NB4 (cell line): Measurements from ENCODE around the genes TM4SF18 and TM4SF1.

GRCh38 chr3:143824257-143824822 is 23.9 kb downstream of the SLC9A9 start:
- RRBS = no CpG with 5 or more reads among the region's 3 CpGs

- RRBS = no CpG with 5 or more reads among the region's 9 CpGs
Observed at GRCh38 chr3:145698149-145698692, 462.8 kb downstream of the PLOD2 start.

DNA sequence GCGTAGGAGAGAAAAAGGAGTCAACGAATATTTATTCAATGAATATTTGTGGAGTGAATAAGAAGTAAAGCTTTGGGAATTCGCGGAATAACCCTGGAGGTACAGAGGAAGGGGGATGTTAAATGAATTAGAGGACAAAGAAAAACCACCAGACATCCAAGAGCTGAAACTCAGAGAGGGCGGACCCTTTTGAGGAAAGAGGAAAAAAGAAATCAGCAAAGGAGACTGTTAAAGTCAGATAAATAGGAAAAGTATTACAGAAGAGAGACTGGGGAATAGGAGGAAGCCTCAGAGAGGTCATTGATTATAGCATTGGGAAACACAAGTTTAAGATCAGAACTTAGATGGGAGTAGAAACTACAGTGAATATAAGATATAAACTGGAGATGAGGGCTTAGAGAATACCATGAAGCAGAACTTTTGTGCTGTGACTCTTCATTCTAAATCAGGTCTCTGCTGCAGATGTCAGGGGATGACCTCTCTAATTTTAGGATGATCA is 4.6 kb upstream of the PLOD2 start:
- RRBS = no CpG with 5 or more reads among the region's 5 CpGs

- RRBS = no CpG with 5 or more reads among the region's 4 CpGs
Observed at GRCh38 chr3:146308666-146309341, 57.9 kb upstream of the PLSCR4 start.

- RRBS = no CpG with 5 or more reads among the region's 15 CpGs
Observed at GRCh38 chr3:146497852-146498647, 28.7 kb upstream of the PLSCR2 start.

GRCh38 chr3:147391628-147391949 is 14.8 kb downstream of the ZIC4 start:
- RRBS = no CpG with 5 or more reads among the region's 11 CpGs

DNA sequence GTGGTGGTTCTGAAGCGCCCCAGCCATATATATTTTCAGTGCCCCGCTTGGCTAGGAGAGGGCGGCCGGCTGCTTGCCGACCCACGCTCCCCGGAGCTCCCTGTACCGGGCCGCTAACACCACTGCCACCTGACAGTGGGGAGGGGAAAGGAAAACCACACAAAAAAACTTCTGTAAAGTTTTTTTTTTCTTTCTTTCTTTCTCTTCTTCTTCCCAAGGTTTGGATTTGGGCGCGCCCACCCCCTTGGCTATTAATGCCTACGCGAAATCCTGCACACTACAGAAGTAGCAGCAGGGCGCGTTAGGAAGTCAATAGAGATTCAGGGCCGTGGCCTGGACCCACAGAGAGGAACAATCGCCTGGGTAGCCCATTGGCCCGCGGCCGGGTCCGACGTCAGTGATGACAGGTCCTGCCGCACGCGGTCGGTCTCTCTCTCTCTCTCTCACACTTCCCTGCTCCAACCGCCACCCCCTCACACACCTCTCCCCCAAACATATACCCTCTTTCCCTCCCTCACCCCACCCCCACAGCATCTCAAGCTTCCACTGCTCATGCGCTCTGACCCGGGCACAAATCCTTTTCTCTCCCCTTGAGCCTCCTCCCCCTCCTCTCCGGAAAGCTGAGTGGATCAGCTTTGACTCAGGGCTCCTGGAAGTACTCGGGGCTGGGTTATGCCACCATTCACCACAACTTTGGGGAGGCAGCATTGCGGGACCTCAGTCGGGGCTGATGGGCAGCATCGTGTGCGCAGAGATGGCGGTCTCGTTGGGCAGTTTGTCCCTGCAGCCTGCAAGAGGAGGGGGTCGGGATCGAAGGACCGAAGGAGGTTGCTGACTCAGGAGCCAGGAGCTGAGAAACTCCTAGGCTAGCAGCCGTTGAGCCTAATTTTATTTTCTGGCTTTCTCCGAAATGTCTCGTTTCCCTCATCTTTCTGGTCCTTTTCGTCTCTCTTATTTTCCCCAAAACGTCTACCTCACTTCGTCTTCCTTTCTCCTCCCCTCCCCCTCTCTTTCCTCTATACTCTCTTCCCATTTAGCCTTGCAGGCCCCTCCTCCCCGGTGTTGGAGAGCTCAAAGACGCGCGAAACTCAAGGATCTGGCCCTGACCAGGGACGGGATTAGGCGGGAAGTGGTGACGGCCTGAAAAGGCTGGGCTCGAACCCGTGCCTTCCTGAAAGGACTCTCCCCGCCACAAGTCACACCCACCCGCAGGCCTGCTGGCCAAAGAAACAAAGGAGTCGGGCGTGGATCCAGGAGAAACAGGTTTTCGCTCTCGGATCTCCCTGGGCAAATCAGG is 9.0 kb downstream of the ZIC4 start:
- RRBS = no CpG with 5 or more reads among the region's 61 CpGs

DNA sequence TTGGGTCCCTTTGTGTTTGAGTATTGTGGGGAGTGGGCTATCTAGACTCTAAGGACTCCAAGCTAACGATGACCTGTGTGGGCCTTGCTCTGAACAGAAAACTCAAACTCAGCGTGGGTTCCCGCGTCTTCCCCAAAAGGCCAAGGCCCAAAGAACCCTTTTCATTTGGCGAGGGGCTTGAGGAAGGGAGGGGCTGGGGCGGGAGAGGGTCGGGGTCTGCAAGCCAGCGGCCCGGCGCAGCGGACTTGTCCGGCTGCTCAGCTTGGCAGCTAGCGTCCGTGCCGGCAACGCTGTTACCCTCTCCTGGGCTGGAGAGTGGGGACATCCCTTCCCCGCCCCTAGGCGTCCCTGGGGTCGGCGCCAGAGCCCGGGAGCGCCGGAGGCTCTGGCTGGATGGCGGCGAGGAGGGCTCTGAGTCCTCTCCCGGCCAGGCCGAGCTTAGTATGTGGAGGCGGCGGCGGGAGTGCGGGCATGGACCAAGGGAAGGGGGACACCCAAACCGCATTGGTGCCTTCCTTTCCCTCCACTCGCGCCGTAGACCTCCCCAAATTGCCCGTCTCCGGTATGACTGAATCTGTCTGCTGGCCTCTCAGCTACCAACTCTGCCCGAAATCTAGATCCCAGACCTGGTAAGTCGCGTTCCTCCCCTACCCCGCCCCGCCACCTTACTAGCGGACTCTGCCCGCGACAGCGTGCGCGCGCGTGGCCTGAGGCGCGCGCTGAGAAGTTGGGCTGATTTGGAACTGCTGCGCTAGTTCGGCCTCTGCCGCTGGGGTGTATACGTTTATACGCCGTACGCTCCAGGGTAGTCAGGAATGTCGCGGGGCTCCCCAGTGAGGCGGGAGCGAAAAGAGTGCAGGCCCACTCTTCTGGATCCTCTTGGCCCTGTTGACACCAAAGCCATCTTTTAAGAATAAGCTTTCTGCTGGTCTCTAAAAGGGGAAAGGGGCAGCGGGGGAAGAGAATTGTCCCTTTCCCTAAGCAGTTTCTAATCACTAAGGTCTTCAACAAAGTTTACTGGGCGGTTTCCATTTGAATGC is 12.1 kb downstream of the ZIC1 start:
- RRBS = 82% methylated on average over 10 of the region's 66 CpGs

- RRBS = 77% methylated on average over 3 of the region's 24 CpGs
Observed at GRCh38 chr3:148280701-148281006, 417.0 kb upstream of the AGTR1 start.

DNA sequence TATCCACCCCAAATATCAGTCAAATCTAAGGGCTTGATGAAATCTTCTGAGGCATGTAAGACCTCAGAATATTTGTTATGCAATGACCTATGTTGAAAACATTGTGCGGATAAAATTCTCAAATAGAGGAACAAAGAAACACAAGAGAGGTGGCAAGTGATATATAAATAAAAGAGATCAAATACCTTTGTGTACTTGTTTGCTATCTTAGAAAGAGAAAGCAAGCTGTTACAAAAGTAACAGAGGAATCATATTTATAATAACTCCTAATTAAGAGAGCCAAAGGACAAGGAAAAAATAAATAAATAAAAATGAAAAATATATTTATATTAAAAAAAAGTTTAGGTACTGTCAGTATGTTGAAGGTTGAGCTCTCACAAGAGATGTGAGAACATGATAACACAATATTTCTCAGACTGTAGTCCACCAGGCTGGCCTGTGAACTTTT is 50.0 kb downstream of the CPA3 start:
- RRBS = no CpG with 5 or more reads among the region's 1 CpG

GRCh38 chr3:148975741-148976015 is 15.7 kb upstream of the GYG1 start:
- RRBS = no CpG with 5 or more reads among the region's 4 CpGs

GRCh38 chr3:148996223-148996574 is 4.9 kb downstream of the GYG1 start:
- RRBS = no CpG with 5 or more reads among the region's 4 CpGs

DNA sequence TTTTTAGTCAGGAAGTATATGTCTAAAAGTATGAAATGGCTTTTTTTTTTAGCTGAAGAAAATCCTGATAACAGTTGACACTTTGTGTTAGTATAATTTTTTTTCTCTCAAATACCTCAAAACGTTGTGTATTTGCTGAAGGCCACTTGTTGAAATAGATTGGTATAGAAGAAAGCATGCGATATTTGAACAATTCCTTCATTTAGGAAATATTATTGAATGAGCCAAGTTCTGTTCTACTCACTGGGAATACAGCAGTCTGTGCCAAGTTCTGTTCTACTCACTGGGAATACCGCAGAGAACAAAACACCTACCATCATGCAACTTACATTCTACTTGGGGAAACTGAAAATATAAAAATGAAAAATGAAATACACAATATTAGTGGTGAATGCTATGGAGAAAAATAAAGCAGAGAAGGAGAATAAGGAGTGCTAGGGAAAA is 1.3 kb upstream of the CP start:
- RRBS = no CpG with 5 or more reads among the region's 3 CpGs

DNA sequence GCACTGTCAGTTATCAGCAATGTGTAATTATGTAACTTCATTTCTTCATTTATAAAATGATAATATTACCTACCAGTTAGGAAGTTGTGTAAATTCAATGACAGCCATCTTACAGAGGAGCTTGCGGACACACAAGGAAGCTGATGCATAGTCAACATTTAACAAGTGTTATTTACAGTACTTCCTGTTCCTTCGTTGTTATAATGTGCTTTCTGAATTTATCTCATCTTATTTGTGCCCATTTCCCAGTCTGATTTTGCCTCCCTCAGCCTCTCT is 55.6 kb upstream of the CP start:
- RRBS = no CpG with 5 or more reads among the region's 2 CpGs

DNA sequence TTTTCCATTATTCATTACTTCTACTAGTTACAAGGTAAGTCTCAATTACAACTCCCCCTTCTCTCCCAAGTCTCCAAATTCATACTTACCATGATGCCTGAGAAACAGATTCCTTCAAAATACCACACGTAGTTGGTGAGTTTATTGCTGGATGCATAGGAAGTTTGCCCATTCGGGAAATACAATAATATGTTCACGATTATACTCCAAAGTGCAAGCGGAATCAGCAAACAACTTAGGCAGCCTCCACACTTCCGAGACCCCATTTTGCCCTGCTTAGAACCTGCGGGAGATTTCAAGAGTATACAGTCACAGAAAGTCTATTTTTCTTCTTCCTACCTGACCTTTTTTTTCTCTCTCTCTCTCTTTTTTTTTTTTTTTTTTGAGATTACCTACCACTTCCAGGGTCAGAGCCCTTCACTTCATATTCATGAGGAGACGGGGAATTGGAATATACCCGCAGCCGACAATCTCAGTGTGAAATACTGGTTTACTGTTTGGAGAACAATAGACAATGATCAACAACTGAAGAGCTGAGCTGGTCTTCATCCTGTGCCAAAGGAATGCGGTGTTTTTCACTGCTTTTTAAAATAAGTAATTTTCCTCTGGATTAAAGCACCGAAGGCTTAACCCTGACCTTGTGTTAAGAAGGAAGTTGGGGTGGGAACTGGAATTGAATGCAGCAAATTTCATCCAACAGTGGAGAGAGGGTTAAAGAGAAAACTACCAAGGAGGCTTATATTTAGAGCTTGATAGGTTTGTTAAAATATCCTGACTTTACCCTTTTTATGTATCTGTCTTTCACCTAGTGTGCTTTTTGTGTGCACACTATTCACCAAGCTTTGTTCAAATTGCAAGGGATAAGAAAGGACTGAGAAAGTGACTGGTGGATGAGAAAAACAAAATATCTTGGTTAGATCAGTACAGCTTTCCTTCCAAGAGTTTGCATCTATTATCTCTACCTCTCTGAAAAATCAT is at the start of gene TM4SF18:
TM4SF18 (minus strand) TSS at position 520 of the 978 bp plus-strand sequence.
- RRBS = no CpG with 5 or more reads among the region's 11 CpGs

- RRBS = no CpG with 5 or more reads among the region's 2 CpGs
Observed at GRCh38 chr3:149340591-149340982, 7.2 kb upstream of the TM4SF18 start.

- RRBS = no CpG with 5 or more reads among the region's 16 CpGs
Observed at GRCh38 chr3:149377340-149378456, at the start of gene TM4SF1. Gene TM4SF1 (minus strand): TSS chr3:149377649.

GRCh38 chr3:149387958-149388591 is 10.6 kb upstream of the TM4SF1 start:
- RRBS = no CpG with 5 or more reads among the region's 10 CpGs

DNA sequence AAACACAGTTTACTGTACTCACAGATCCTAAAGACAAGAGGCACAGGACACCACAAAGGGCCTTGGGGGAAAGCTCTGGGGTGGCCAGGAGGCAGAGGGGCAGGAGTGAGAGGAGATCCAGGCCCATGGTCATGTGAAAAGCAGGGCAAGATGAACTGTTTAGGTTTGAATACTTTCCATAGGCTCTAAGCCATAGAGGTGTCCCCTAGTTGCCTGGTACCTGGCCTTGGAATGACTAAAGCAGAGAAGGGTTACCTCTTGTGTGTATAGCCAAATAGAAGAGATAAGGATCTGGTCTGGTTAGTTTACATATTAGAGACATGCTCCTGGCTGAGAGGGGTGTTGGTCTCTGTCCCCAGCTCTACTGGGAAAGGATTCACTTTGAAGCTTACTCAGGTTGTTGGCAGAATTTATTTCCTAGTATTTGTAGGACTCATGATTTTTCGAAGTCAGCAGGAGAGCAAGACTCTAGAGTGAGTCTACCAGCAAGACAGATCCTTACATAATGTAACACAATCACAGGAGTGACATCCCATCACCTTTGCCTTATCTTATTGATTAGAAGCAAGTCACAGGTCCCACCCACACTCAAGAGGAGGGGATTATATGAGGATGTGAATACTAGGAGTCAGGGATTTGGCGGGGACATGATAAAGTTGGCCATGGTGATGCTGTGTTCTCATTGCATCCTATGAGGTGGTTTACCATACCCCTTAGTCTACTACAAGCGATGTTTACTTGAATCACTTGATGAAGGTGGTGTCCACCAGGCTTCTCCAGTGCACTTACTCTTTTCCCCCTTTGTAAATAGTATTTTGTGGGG is 11.4 kb upstream of the TM4SF1 start:
- RRBS = no CpG with 5 or more reads among the region's 3 CpGs

DNA sequence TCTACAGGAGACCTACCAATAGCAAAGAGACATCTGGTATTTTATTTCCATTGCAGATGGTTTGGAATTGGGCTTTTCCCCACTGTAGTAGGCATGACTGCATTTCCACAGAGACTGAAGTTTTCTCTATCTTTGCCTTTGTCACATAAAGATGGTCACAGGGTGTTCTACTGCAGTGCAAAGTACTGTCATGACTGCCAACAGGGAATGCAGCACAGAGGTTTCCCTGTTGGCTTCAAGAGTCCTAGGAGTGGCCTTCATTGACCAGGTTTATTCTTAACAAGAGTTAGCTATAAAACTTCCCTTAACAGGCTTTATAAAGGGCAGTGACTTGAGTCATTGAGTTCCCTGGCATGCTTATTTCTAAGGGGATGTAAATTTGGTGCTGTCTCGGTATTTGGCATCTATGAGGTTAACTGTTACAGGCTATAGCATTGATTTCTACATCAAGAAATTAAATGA is 36.7 kb upstream of the TM4SF4 start:
- RRBS = no CpG with 5 or more reads among the region's 1 CpG